Suprapubic skin (tissue), 4 donors: ENCODE measurements around the genes NPHP3 and TMEM108.

- PRO-cap = no peak
- RAMPAGE, long total RNA, 4 experiments = no peak in any of the 4 experiments
These were observed 31.9 kb upstream of the ACP3 start for GRCh38 chr3:132285012-132286014.

GRCh38 chr3:132346471-132346817 lies 29.2 kb downstream of the ACP3 start:
- PRO-cap = no peak
- RAMPAGE, long total RNA, 4 experiments = no peak in any of the 4 experiments

- PRO-cap = no peak
- RAMPAGE, long total RNA, 4 experiments = no peak in any of the 4 experiments
These were observed 36.2 kb downstream of the DNAJC13 start for GRCh38 chr3:132453484-132453950.

- PRO-cap = unidirectional peak, plus-strand start at chr3:132721885; unidirectional peak, minus-strand start at chr3:132722110; unidirectional peak, minus-strand start at chr3:132722381
- RAMPAGE, long total RNA, 4 experiments = start-site peak on the minus strand in 1 of 4 experiments, at chr3:132722020-132722452 at its widest, 7 to 77 reads per replicate
These were observed at the start of gene NPHP3 for GRCh38 chr3:132721368-132722691. Gene NPHP3 (minus strand): TSS chr3:132722409.

GRCh38 chr3:132723327-132723604 lies 1.1 kb upstream of the NPHP3 start:
- PRO-cap = no peak
- RAMPAGE, long total RNA, 4 experiments = no peak in any of the 4 experiments

GRCh38 chr3:133037845-133038668 lies at the start of gene TMEM108:
Gene TMEM108 (plus strand): TSS chr3:133038391.
- PRO-cap = bidirectional peak, plus-strand start at chr3:133038295, minus-strand start at chr3:133038158
- RAMPAGE, long total RNA, 4 experiments = start-site peak on the plus strand in 2 of 4 experiments, at chr3:133038281-133038397 at its widest, 16 to 21 reads per replicate

- PRO-cap = no peak
- RAMPAGE, long total RNA, 4 experiments = no peak in any of the 4 experiments
These were observed 77.0 kb downstream of the BFSP2 start for GRCh38 chr3:133476681-133477451.

DNA sequence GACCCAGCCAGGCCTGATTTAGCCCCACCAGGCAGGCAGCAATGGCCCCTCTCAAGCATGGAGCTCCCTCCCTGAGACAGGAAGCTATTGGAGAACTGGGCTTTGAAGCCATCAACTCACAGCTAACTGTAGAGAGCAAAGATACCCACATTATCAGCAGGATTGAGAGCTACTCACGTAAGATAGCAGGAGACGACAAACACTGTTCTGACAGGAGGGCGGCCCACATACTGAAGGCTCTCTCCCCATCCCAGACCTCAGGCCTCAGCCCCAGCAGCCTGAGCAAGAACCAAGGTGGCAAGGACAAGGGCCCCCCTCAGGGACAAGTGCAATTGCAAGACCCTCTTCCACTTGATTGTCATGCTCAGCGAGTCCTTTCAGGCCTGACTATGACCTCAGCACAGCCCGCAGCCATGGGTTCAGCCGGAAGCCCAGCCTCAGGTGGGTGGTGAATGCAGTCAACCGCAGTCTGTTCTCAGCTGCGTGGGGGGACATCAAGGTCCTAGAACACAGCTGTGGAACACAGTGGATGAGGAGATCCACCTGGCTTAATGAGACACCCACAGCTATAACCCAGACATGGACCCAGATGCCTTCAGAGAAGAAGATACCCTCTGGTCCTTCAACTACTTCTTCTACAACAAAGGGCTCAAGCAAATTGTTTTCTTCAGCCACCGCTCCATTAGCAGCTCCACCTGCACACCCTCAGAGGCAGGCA lies 82.6 kb upstream of the CDV3 start:
- PRO-cap = no peak
- RAMPAGE, long total RNA, 4 experiments = no peak in any of the 4 experiments

- PRO-cap = no peak
- RAMPAGE, long total RNA, 4 experiments = no peak in any of the 4 experiments
These were observed 36.8 kb upstream of the CDV3 start for GRCh38 chr3:133536667-133537067.

DNA sequence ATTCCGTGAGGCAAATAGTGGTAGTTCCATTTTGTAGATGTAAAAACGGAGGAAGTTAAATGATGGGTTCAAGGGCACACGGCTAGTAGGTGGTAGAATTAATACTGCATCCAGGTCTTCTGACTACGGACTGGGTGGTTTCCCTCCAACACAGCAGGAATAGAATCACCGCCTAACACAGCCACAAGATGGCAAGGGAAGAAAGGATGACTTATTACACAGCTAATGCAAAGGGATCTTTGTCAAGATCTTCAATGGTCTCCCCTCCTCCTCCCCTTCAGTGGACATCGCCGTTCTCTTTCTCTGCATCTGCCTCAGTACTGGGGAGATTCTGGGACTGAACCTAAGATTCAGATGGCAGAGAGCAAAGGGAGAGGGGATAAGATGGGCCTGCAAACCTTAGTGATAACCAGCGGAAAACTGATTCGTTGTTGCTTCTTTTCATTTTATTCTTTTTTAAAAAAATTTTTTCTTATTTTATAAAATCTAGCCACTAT lies 592 bp upstream of the TOPBP1 start:
- PRO-cap = no peak
- RAMPAGE, long total RNA, 4 experiments = no peak in any of the 4 experiments

- PRO-cap = no peak
- RAMPAGE, long total RNA, 4 experiments = no peak in any of the 4 experiments
These were observed 38.6 kb upstream of the RAB6B start for GRCh38 chr3:133933984-133934886.

DNA sequence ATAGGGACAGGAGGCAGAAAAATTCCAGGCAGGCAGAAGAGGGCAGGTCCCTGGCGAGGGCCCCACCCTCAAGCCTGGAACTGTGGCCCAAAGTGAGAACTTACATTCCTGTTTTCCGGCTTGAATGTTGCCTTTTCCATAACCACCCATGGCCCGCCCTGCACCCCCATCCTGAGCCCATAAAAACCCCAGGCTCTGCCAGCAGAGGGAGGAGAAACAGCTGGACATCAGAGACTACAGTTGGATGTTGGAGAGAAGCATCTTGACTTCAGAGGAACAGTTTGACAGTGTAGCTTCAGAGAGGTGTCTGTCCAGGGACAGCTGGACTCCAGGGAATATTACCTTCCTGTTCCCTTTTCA lies 37.3 kb downstream of the SLCO2A1 start:
- PRO-cap = no peak
- RAMPAGE, long total RNA, 4 experiments = no peak in any of the 4 experiments

DNA sequence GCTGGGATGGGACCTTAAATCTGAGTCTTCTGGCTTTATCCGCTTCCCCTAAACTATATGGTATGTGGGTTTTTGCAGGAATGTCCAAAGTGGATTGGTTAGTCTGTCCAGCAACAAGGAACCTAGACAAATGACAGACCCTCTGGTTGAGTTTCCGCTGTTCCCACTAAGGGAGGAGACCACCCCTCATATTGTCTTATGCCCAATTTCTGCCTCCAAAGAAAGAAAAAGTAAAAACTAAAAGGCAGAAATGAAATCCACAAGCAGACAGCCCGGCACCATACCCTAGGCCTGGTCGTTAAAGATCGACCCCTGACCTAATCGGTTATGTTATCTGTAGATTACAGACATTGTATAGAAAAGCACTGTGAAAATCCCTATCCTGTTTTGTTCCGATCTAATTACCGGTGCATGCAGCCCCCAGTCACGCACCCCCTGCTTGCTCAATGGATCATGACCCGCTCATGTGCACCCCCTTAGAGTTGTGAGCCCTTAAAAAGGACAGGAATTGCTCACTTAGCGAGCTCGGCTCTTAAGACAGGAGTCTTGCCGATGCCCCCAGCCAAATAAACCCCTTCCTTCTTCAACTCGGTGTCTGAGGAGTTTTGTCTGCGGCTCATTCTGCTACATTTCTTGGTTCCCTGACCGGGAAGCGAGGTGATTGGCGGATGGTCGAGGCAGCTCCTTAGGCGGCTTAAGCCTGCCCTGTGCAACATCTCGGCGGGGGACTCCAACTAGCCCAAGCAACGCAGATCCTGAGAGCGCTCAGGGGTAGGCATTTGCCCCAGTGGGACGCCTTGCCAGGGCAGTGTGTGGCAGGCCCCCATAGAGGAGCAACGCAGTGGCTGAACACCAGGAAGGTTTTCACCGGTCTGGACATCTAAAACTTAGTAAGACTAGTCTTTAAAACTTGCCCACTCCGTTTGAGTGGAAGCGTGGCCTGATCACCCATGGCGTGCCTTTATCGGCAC lies 9.7 kb downstream of the SLCO2A1 start:
- PRO-cap = no peak
- RAMPAGE, long total RNA, 4 experiments = no peak in any of the 4 experiments

DNA sequence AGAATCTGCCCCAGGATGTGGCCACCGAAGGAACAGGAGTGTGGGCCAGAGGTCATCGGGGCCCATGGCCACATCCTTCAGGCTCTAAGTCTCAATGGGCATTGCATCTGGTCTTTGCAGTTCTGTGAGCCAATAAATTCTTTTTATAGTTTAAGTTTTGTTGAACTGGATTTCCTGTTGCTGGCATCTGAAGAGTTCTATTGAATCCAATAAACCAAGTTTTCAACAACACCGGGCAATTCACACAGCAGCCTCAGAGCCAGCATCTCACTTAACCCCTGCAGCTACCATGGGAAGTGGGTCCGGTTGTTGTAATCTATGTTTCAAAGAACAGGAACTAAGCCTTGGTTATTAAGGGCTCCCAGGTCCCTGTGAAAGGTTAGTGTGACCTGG lies 10.1 kb upstream of the SLCO2A1 start:
- PRO-cap = no peak
- RAMPAGE, long total RNA, 4 experiments = no peak in any of the 4 experiments

DNA sequence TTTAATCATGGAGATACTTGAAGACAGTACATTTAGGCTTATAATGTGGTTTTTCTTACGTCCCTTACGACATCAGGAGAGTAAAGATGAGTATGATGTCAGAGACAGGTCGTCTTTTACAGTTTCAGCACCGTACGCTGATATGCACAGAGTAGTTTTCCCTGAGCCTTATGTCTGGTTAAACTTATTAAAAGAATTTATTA lies 936 bp downstream of the CEP63 start:
- PRO-cap = no peak
- RAMPAGE, long total RNA, 4 experiments = no peak in any of the 4 experiments

GRCh38 chr3:134797177-134797593 lies 2.1 kb downstream of the EPHB1 start:
- PRO-cap = no peak
- RAMPAGE, long total RNA, 4 experiments = no peak in any of the 4 experiments

DNA sequence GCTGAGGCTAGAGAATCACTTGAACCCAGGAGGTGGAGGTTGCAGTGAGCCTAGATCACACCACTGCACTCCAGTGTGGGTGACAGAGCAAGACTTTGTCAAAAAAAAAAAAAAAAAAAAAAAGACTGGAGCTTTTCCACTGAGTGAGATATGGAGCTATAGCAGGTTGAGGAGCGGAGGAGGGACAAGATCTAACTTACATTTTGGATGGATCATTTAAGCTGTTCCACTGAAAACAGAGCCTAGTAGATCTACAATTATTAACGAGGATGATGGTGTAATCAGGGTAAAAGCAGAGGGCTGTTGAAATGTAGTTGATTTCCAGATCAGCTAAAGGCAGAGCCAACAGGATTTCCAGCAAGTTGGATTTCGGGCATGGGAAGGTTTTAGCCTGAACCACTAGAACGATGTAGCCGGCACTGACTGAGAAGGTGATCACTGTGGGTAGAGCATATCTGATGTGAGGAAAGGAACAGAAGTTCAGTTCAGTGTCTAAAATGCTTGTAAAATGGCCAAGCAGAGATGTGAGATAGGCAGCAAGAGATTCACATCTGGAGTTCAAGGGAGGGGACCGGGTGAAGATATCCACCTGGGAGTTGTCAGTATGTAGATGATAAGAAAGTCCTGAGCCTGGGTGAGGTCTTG lies 360.8 kb downstream of the EPHB1 start:
- PRO-cap = no peak
- RAMPAGE, long total RNA, 4 experiments = no peak in any of the 4 experiments

DNA sequence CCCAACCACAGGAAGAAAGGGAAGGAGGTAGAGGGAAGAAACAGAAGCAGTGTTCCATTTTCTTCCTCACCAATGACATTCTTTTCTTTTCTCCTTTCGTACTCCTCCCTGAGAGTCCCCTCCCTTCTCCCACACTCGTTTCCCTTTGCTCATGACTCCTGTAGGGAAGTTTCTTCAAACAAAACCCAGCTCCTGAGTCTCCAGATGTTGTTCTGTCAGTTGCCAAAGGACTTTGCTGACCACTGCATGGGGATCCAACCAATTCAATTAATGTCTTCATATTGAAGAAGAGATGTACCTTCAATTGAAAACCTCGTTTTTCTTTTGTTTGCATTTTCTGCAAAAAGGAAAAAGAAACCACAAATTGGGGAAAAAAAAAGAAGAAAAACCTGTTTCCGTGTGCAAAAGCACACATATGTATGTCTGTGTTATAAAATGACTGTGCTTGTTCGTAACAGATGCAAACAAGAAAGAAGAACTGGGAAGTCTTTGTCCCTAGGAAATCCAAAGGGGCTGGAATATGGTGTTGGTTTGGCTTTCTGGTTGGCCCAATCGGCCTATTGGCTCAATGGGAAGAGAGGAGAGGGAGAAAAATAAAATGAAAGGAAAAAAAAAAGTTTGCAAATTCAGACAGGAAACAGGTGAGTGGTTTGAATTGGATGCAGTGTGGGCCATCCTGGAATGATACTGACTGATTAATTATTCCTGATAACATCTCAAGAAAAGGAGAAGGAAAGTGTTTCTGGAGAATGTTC lies 464.6 kb downstream of the EPHB1 start:
- PRO-cap = no peak
- RAMPAGE, long total RNA, 4 experiments = start-site peak on the plus strand in 2 of 4 experiments, centred at positions 337 to 512 of the sequence, 20 to 24 reads per replicate

DNA sequence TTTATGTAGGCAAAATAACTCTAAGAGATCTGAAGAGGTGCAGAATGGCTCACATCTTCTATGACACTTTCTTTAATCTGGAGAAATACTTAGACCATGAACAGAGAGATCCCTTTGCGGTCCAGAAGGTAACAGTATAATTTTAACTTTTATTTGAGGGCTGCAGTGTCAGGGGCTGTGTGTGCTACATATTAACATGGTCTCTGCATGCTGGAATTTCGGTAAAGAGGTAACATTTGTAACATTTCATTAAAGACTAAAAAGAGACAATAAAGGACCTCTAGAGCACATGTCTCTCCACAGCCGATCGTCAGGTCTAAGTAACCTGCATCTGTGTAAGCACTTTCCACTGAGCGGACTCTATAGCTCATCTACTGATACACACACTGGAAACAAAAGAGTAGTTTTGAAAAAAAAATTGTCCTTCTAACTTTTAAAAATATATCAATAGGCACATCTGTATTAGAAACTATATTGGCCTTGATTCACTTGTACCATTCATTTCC lies 92.8 kb downstream of the MSL2 start:
- PRO-cap = no peak
- RAMPAGE, long total RNA, 4 experiments = no peak in any of the 4 experiments

DNA sequence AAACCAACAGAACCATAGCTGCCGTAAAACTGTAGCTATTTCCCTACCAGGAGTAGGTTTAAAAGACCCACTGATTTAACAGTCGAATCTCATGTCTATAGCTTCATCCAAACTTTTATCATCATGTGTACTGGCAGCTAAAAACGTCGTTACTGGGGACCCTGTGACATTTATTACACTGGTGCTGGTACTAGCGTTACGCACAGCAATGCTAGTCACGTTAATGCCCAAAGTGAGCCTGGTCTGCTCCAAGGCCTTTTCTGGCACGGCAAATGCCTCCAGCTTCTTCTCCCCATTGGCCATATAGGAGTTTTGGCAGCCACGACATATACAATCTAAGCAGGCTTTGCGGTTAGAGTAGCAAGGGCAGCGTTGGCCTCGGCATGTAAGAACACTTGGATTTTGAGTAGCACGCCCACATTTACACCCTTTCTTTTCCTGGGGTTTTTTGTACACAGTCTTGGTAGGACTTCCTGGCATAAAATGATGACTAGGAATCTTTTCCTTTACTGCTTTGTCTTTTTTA lies 45.0 kb downstream of the MSL2 start:
- PRO-cap = no peak
- RAMPAGE, long total RNA, 4 experiments = no peak in any of the 4 experiments